ENCODE data around the genes GARNL3 and ENG.

- CAGE, long polyA plus RNA, result no peak
- RRBS, result no CpG with 5 or more reads among the region's 3 CpGs
Measured at GRCh38 chr9:127135945-127136144, 13.4 kb upstream of the ANGPTL2 start.

DNA sequence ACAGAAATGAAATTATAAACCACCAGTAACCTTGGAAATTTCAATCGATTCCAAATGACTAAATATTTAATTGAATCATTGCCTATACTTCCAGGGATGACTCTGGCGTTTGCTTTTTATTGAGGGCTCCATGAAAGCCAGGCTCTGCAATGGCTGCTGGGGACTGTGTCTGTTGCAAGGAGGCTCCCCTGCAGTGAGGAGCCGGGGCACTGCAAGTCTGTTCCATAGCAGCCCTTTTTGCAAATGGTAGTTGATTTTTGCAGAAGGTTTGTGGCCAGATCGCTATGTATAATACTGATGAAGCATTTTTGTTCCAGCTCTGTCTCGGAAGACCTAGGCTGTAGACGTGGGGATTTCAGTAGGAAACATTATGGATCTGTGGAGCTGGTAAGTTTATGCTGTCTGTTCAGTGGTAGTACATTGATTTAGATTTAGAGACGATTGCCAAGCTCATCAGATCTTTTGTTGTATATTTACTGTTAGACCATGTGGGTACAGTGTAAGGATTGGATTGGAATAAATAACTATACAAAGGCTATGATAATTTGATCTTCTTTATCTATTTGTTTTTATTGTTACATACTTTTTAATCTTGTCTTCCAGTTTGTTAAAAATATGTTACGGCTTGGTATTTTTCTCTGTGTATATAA lies at the start of gene GARNL3:
TSS of gene GARNL3 (plus strand) at position 140 of the 650 bp plus-strand sequence.
- CAGE, long polyA plus RNA, result no peak
- RRBS, result no CpG with 5 or more reads among the region's 8 CpGs

GRCh38 chr9:127311187-127311795 lies 46.7 kb downstream of the GARNL3 start:
- CAGE, long polyA plus RNA, result no peak
- RRBS, result no CpG with 5 or more reads among the region's 6 CpGs

- CAGE, long polyA plus RNA, result no peak
- RRBS, result no CpG with 5 or more reads among the region's 14 CpGs
Measured at GRCh38 chr9:127384084-127384909, 12.7 kb upstream of the SLC2A8 start.

GRCh38 chr9:127493592-127494060 lies 42.3 kb downstream of the LRSAM1 start:
- CAGE, long polyA plus RNA, result no peak
- RRBS, result no CpG with 5 or more reads among the region's 12 CpGs

DNA sequence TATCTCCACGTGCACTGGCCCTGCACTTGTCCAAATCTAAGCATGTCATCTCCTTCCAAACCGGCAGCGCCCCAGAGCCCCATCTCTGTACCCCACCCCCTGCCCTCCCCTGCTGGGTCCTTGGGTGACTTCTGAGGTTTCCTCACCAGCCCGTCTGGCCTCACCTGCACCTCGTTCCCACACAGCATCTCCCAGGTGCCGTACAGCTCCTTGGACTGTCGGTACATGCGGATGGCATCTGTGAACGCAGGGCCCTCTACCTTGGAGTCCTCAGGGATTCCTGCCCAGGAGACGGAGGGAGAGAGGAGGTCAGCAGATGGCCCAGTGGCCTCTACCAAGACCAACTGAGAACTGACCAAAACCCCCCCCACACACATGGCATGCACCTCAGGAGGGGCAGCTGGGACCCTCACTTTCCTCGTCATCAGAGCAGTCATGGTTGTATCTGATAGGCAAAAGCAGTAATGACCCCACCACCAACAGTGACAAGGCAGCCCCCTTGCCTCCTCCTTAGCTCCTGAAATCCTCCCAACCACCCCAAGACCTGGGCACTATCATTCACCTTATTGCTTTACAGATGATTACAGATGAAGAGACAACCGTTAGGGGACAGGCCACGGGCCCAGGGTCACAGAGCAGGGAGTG lies 51.1 kb downstream of the NIBAN2 start:
- CAGE, long polyA plus RNA, result no peak
- RRBS, result no CpG with 5 or more reads among the region's 13 CpGs

GRCh38 chr9:127545253-127546299 lies 23.3 kb downstream of the NIBAN2 start:
- CAGE, long polyA plus RNA, result no peak
- RRBS, result 78% methylated on average over 4 of the region's 25 CpGs

DNA sequence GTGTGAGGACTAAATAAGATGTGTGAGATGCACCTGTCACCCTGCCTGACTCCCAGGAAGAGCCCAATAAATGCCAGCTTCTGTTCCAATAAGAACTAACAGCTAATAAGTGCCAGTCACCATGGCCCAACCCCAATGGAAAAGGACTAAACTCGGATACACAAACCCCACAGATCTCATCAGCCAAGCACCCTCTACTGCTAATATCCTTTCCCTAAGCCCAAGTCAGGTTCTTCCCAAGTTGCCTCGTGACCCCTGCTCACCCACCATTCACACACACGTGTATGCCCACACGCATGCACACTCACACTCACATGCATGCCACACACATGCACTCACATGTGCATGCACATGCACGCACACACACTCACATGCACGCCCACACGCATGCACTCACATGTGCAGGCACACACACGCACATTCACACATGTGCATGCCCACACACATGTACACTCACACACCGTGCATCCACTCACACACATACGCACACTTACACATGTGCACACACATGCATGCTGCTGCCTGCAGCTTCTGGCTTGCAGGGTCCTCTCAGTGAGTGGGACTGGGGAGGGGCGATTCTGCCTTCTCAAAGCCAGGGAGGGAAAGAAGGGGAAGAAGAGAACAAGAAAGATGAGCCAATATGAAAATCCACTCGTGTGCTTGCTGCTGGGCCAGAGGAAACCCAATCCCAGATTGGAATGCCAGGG lies 19.7 kb downstream of the NIBAN2 start:
- CAGE, long polyA plus RNA, result no peak
- RRBS, result no CpG with 5 or more reads among the region's 12 CpGs

DNA sequence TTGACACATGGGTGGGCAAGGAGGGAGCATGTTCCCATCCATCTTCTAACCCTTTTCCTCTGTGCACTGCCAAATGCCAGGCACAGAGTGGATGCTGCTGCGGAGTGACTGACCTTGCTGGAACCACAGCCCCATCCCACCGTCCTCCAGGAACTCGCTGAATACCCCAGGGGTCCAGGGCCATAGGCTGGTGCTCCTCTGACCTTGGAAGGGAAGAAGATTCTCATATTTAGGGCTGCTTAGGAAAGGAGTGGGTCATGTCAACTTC lies 7.9 kb downstream of the NIBAN2 start:
- CAGE, long polyA plus RNA, result no peak
- RRBS, result no CpG with 5 or more reads among the region's 3 CpGs

GRCh38 chr9:127570508-127570876 lies 1.6 kb upstream of the NIBAN2 start:
- CAGE, long polyA plus RNA, result no peak
- RRBS, result no CpG with 5 or more reads among the region's 3 CpGs

GRCh38 chr9:127716543-127717123 lies 754 bp downstream of the TTC16 start:
- CAGE, long polyA plus RNA, result no peak
- RRBS, result no CpG with 5 or more reads among the region's 13 CpGs

DNA sequence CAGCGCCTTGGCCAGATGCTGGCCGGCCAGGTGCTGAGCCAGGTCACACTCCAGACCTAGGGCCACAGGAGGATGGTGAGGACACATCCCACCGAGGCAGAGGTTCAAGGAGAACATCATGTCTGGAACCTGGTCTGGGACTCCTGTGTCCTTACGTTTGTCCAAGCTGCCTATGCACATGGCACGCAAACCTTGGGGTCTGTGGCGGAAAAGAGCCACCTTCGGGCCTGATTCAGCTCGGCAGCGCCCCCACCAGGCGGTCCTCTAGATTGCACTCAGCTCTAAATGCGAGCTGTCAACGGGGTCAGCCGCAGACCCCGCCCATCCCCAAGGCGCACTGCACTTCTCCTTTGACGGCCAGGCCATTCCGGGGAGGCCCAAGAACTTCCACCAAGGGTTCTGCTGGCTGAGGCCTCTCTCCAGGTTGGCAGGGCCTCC lies 566 bp downstream of the TOR2A start:
- CAGE, long polyA plus RNA, result no peak
- RRBS, result 25% methylated on average over 2 of the region's 17 CpGs

GRCh38 chr9:127754405-127754793 lies 19.3 kb upstream of the TOR2A start:
- CAGE, long polyA plus RNA, result no peak
- RRBS, result 4% methylated on average over 16 of the region's 29 CpGs

- CAGE, long polyA plus RNA, result no peak
- RRBS, result 3% methylated on average over 21 of the region's 81 CpGs
Measured at GRCh38 chr9:127754794-127755763, 20.0 kb upstream of the TOR2A start.

DNA sequence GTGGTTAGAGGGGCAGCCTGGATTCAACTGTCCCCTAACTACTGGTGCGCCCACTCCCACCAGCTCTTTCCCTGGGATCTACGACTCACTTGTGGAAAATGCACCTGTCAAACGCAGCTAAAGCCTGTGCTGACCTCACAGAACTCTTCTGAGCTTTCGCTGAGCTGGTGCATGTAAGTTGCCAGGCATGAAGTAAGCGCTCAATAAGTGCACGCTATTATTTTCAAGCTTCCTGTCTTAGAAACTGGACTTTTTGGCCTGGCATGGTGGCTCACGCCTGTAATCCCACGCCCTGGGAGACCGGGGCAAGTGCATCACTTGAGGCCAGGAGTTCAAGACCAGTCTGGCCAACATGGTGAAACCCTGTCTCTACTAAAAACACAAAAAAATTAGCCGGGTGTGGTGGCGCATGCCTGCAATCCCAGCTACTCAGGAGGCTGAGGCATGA lies 20.7 kb upstream of the TOR2A start:
- CAGE, long polyA plus RNA, result no peak
- RRBS, result no CpG with 5 or more reads among the region's 11 CpGs

DNA sequence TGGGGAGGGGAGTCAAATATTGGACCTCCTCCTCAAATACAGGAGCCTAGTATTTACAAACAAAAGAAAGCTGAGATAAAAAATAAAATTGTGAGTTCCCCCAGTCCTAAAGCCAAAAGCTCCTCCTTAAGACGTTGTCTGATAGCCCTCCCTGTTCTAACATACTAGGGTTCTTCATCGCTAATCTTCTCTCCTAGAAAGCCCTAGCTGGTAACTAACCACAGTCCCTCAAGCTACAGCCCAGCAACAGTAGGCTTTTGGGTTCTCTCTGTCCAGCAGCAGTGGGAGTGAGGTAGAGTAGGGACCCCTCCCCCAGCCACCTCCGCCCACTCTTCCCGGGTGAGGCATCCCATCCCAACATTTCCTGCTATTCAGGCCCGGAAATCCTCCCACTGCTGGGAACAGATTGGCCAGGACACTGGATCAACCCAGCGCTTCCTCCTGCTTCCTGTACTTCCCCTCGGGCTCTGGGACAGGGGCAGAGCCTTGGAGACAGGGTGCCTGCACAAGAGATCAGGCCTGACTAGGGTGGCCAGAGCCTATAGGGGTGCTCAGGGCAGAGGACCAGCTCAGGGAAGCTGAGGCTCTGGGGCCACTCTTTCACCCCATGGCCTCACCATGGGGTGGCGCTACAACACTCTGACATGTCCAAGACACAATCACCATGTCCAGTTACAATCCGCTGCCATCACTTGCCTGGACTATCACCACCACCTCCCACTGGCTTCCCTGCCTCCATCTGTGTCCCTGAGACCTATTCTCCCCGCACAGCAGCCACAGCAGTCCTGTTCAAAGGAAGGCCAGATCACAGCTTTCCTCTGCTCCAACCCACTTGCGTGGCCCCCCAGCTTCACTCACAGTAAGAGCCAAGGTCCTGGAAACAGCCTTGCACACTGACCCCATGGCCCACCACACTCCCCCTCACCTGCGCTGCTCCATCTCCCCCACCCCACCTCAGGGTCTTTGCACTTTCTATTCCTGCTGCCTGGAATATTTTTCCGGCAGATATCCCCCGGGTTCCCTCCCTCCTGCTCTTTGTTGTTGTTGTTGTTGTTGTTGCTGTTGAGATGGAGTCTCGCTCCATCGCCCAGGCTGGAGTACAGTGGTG lies 14.4 kb downstream of the SH2D3C start:
- CAGE, long polyA plus RNA, result no peak
- RRBS, result 0% methylated on average over 1 of the region's 16 CpGs

DNA sequence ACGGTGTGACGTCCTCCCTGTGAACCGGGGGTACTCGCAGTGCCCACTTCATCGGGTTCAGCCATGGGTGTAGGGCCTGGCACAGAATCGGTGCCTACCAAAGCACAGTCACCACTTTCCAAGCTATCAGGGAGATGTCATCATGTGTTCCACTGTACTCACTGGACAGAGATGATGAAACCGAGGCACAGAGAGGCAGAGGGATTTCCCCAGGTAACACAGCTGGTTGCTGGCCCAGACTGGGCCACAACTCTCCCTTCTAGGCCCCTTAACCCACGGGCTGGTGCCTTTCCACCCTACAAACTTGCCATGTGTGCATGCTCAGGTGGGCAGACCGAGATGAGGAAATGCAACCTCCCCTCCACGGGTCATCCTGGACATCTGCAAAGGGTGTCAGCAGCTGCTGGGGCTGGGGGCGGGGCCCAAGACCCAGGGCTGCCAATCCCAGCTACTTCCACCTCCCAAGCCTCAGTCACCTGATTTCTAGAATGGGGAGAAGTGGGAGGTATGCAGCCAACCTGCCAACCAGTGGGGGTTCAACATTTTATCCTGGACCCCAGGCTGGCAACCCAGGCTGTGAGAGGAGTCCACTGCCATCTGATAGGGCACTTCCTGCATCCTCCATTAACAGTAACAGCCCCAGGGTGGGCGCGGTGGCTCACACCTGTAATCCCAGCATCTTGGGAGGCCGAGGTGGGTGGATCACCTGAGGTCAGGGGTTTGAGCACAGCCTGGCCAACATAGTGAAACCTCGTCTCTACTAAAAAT lies 882 bp upstream of the SH2D3C start:
- CAGE, long polyA plus RNA, result no peak
- RRBS, result no CpG with 5 or more reads among the region's 15 CpGs

- CAGE, long polyA plus RNA, result no peak
- RRBS, result 72% methylated on average over 4 of the region's 26 CpGs
Measured at GRCh38 chr9:127787945-127788712, 2.3 kb downstream of the CDK9 start.

- CAGE, long polyA plus RNA, result no peak
- RRBS, result no CpG with 5 or more reads among the region's 58 CpGs
Measured at GRCh38 chr9:127809472-127810396, 7.1 kb downstream of the FPGS start.

GRCh38 chr9:127853904-127854996 lies at the start of gene ENG:
TSS of gene ENG (minus strand) at chr9:127854658.
- CAGE, long polyA plus RNA, result no peak
- RRBS, result 1% methylated on average over 9 of the region's 46 CpGs